ENCODE measurements around the genes CYP3A43 and LRCH4.

- RAMPAGE, total RNA: no peak
These were observed 17.5 kb upstream of the CYP3A7 start for GRCh38 chr7:99752449-99752992.

GRCh38 chr7:99794541-99795822, 11.0 kb upstream of the CYP3A4 start:
- RAMPAGE, total RNA: no peak

- RAMPAGE, total RNA: no peak
These were observed at the start of gene CYP3A43 for GRCh38 chr7:99827485-99828104. CYP3A43 (plus strand) TSS chr7:99828013.

DNA sequence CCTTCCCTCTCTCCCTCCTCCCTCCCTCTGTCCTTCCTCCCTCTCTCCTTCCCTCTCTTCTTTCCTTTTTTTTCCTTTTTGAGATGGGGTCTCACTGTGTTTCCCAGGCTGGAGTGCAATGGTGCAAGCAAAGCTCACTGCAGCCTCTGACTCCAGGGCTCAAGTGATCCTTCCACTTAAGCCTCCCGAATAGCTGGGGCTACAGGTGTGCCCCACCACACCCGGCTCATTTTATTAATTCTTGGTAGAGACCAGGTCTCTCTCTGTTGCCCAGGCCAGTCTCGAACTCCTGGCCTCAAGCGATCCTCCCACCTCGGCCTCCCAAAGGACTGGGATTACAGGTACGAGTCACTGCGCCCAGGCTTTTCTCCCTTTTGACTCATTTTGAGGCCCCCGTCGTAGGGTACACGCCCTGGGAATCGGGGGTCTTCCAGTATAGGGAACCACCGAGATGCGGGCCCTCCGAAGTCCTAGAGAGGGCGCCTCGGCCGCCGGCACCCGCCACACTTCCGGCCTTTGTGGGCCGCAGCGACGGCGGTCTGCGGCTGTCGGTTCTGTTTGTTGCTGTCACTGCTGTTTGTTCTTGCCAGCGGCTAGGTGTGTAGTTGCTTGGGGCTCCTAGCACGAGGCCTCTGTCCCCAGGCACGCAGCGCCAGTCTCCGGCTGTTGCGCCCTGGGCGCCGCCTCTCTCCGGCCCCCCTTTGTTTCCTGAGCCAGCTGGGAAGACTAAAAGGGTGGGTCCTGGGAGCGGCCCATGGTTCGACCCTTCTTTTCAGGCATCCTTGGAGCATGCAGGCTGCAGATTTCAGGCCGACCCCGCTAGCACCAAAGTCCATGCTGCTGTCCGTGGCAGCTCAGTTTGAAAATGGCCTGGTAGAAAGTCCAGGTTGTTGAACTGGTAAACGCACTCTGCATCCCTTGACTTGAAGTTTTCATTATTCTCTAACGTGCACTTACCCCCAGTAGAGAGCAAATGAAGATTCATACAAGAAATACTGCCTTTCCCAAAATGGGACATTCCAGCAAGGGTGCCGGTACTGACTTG, 17.9 kb upstream of the ZKSCAN1 start:
- RAMPAGE, total RNA: no peak

GRCh38 chr7:100038165-100038798, 11.3 kb upstream of the ZSCAN21 start:
- RAMPAGE, total RNA: no peak

DNA sequence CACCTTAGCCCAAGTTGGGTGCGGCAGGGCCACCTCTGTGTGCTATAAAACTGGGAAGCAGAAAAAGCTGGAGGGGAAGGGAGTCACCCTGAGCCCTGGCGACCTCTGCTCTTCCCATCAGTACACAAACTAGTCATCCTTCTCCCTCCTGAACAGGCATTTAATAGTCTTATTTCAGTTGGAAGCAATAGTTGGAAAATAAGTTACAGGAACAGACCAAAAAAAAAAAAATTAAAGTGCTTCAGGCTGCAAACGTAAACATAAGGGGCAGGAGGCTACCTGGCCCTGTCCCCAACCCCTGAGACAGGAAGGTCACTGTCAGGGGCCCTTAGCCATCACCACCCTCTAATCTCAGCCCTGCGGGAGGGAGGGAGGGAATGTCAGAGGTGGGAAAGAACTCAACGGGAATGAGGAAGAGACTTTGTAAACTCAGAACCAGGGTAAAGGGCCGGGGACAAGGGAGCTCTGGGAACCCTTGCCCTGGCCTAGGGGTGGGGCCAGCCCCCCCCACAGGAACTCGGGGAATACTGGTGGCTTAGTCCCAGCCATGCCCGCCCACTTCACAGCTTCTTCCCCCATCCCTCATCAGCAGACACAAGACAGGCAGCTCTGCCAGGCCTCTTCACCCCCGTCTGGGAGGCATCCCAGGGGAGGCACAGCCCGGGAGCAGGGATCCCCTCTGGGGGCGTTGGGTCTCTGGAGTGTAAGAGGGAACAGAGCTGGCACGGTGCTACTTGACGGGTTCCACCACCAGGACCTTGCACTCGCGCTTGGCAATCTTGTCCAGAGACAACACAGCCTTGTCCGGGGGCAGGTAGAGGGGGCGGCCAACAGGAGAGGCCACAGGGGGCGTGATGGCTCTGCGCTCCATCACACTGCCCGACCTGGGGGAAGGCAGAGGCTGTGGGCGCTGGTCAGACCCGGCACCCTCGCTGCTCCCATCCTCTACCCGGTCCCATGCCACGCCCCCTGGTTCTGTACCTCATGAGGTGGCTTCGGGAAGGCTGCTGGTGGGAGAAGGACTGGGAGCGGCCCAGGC, 3.9 kb downstream of the TRAPPC14 start:
- RAMPAGE, total RNA: no peak

- RAMPAGE, total RNA: no peak
These were observed 8.4 kb upstream of the PVRIG start for GRCh38 chr7:100211106-100212044.

- RAMPAGE, total RNA: no peak
These were observed 35.7 kb upstream of the SPDYE3 start for GRCh38 chr7:100271543-100272468.

- RAMPAGE, total RNA: no peak
These were observed 22.9 kb upstream of the PILRB start for GRCh38 chr7:100334957-100335475.

GRCh38 chr7:100338044-100338580, 19.8 kb upstream of the PILRB start:
- RAMPAGE, total RNA: no peak

DNA sequence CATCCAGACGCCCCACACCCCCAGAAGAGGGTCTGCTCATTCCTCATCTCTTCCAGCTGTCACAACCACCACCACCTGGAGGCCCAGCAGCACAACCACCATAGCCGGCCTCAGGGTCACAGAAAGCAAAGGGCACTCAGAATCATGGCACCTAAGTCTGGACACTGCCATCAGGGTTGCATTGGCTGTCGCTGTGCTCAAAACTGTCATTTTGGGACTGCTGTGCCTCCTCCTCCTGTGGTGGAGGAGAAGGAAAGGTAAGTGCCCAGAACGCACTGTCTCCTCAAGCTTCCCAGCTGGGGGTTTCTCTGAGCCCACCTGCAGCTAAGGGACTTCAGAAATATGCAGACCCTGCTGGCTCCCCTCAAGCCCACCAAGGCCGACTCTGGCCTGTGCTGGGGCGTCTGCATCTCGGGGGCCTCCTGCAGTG, 1.4 kb downstream of the PILRB start:
- RAMPAGE, total RNA: no peak

- RAMPAGE, total RNA: no peak
These were observed 1.6 kb downstream of the NYAP1 start for GRCh38 chr7:100485134-100485892.

- RAMPAGE, total RNA: no peak
These were observed 4.6 kb downstream of the SAP25 start for GRCh38 chr7:100568768-100569800.

DNA sequence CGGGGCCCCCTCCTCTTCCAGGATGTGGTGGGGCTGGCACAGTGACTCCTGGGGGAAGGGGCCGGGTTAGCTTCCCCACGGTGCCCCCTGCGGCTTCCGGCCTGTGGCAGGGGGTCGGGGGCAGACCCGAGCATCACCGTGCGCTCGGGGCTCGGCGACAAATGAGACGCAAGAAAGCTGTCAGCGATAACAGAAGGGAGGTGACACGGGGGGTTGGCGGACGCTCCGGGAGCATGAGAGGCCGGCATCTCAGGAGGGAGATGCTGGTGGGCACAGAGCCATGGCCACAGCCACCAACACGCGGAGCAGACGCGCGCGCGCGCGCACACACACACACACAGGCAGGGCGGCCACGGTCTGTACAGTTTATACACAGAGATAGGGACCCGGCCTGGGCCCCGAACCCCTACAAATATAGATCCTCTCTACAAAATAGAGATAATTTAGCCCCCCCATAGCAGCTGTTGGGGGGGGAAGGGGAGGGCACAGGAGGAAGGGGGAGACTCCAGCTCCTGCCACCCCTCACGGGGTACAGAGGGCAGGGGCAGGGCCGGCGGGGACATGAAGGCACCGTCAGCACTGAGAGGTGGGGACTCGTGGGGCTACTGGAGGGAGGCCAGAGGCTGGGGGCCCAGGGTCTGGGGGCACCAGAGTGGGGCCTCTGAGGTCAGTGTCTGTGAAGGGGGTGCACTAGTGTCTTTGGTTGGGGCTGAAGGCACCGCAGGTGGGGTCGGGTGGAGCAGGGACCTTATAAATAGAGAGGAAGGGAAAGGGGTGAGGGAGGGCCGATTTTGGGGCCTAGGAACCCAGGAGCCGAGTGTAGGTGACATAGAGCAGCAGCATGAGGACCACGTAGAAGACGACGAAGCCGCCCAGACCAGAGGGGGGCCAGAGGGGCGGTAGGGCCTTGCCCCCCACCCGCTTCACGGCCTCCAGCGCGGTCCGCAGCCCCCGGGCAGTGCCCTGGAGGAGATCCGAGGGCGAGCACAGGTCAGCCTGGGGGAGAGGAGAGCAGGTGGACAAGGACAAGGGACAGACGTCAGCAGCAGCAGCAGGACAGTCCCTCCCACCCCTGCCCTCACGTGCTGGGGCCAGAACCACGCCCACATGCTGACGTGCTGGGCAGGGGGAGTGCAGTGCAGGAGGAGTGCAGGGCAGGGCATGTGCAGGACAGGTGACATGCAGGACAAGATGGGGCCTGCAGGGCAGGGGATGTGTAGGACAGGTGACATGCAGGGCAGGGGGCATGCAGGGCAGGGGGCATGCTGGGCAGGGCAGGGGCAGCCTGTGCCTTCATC, 1.1 kb upstream of the SAP25 start:
- RAMPAGE, total RNA: no peak

GRCh38 chr7:100586023-100586246, at the start of gene LRCH4:
LRCH4 (minus strand) TSS chr7:100586129.
- RAMPAGE, total RNA: no peak

DNA sequence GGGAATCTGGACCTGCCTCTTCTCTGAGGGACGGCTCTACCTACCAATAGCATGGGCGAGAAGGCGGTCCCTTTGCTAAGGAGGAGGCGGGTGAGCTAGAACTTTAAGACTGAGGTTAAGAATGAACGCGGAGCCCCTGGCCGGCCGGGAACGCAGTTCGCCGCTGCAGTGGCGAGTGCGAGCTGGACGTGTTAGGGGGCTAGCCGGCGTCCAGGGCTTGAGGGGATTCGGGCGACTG, 366 bp downstream of the FBXO24 start:
- RAMPAGE, total RNA: no peak

- RAMPAGE, total RNA: no peak
These were observed 780 bp downstream of the PCOLCE start for GRCh38 chr7:100602682-100603603.

DNA sequence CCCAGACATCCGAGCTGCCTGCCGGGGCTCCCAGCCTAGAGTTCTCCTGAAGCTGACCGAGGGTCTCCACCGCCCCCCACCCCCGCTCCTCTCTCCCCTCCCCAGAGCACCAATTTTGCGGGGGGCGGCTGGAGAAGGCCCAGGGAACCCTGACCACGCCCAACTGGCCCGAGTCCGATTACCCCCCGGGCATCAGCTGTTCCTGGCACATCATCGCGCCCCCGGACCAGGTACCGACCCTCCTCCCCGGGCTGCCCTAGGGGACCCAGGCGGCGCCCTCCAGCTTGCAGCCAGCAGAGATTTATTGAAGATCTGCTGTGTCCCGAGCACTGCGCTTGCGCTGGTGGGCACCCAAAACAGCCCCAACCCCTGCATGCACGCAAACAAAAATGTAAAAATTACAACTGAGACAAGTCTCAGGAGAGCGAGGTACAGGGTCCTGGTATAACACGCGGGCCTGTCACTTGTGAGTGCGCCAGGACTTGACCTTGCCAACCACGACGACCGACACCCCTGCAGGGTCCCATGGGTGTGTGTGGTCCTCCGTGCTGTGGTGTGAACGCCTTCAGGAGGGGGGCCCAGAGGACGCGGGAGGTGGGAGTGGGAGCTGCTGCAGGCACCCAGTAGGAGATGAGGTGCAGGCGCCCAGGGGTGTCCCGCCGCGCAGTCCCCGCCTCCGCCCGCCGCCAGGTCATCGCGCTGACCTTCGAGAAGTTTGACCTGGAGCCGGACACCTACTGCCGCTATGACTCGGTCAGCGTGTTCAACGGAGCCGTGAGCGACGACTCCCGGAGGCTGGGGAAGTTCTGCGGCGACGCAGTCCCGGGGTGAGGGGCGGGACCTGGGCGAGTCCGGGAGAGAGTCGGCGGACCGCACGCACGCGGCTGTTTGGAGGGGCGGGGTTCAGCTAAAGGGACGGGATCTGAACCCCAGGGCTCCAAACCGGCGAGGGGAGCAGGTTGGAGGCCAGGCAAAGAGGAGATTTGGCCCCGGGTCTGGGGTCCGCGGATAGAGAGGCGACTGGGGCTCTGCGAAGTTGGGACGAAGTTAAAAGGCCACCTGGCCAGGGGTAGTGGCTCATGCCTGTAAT, 3.2 kb downstream of the PCOLCE start:
- RAMPAGE, total RNA: no peak

GRCh38 chr7:100676422-100676896, 2.9 kb downstream of the GNB2 start:
- RAMPAGE, total RNA: no peak

GRCh38 chr7:100801227-100801637, 26.1 kb downstream of the EPHB4 start:
- RAMPAGE, total RNA: no peak

All from foreskin keratinocyte (primary cell).